ENCODE measurements around the genes TPH1, SAA4 and CSRP3.

DNA sequence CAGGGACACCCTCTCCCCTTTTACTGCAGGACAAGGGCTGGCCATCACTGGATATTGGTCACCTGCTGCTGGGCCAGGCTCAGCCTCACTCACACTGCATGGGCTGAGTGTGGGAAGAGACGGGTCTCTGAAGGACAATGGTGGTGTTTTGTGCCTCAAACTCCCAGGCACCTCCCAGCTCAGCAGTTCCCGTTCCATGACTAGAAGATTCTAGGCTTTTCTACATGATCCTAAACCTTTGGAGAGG, 27.4 kb downstream of the KCNC1 start:
- RRBS = no CpG with 5 or more reads among the region's 2 CpGs
CAGE:
- cytosol, long polyA plus RNA = no peak
- long polyA plus RNA = no peak
- nucleus, long polyA plus RNA = no peak

- RRBS = 4% methylated on average over 19 of the region's 32 CpGs
CAGE:
- cytosol, long polyA plus RNA = no peak
- long polyA plus RNA = no peak
- nucleus, long polyA plus RNA = no peak
These were observed at the start of gene TPH1 for GRCh38 chr11:18046175-18046578. TPH1 (minus strand) TSS chr11:18046269.

DNA sequence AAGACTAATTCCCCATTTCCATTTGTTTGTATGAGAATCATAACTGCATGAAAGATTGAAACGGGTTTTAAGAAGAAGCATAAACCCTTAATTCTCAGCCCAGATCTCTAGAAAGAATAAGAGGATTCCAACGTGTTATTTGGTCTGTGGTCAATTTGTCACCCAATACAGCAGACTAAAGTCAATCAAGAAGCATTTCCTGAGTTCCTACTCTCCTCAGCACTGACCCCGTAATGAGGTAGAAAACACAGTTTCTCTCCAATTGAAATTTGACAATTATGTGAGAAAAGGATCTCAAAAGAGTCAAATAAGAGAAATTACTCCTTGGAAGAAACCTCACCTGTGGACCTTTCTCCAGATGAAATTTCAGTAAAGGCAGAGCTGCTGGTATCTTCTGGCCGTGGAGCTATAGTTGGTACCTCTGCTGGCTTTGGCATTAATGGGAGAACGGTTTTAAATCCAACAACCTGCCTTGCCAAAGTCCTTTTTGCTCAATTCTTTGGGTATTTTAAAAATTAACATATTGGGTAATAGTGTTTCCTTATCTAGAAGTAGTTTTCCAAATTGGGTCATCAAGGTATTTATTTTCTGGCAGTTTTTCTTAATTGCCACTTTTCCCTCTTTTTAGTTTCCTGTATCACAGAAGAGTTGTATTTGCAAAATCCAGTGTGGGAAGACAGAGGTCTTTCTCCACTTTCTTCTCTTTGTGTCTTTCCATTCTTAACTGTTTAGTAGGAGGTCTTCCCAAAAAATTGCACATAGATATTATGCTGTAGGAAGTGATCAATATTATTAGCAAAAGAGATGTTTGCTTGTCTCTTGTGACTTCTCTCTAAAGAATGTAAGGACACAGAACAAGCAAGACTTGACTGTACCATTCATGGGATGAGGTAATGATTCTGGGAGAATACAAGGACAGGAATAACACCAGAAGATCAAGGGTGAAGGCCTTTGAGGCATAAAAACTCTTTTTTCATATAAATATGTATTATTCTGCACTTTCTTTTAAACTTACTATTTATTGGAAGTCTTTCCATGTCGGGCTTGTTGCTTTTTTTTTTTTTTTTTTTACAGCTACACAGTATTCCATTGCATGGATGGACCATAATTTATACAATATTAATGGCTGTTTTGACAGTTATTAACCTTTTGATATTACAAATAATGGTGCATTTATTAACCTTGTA, at the start of gene SAA4:
TSS of gene SAA4 (minus strand) at position 426 of the 1,187 bp plus-strand sequence.
- RRBS = no CpG with 5 or more reads among the region's 6 CpGs
CAGE:
- cytosol, long polyA plus RNA = no peak
- long polyA plus RNA = no peak
- nucleus, long polyA plus RNA = no peak

GRCh38 chr11:18320097-18320491, 1.8 kb downstream of the HPS5 start:
- RRBS = no CpG with 5 or more reads among the region's 1 CpG
CAGE:
- cytosol, long polyA plus RNA = no peak
- long polyA plus RNA = no peak
- nucleus, long polyA plus RNA = no peak

GRCh38 chr11:18707515-18708096, 9.0 kb downstream of the TMEM86A start:
- RRBS = no CpG with 5 or more reads among the region's 12 CpGs
CAGE:
- cytosol, long polyA plus RNA = no peak
- long polyA plus RNA = no peak
- nucleus, long polyA plus RNA = no peak

- RRBS = 11% methylated on average over 20 of the region's 46 CpGs
CAGE:
- cytosol, long polyA plus RNA = no peak
- long polyA plus RNA = no peak
- nucleus, long polyA plus RNA = no peak
These were observed 4.3 kb downstream of the IGSF22 start for GRCh38 chr11:18721423-18722258.

- RRBS = no CpG with 5 or more reads among the region's 2 CpGs
CAGE:
- cytosol, long polyA plus RNA = no peak
- long polyA plus RNA = no peak
- nucleus, long polyA plus RNA = no peak
These were observed 7.8 kb downstream of the CSRP3 start for GRCh38 chr11:19193860-19194407.

DNA sequence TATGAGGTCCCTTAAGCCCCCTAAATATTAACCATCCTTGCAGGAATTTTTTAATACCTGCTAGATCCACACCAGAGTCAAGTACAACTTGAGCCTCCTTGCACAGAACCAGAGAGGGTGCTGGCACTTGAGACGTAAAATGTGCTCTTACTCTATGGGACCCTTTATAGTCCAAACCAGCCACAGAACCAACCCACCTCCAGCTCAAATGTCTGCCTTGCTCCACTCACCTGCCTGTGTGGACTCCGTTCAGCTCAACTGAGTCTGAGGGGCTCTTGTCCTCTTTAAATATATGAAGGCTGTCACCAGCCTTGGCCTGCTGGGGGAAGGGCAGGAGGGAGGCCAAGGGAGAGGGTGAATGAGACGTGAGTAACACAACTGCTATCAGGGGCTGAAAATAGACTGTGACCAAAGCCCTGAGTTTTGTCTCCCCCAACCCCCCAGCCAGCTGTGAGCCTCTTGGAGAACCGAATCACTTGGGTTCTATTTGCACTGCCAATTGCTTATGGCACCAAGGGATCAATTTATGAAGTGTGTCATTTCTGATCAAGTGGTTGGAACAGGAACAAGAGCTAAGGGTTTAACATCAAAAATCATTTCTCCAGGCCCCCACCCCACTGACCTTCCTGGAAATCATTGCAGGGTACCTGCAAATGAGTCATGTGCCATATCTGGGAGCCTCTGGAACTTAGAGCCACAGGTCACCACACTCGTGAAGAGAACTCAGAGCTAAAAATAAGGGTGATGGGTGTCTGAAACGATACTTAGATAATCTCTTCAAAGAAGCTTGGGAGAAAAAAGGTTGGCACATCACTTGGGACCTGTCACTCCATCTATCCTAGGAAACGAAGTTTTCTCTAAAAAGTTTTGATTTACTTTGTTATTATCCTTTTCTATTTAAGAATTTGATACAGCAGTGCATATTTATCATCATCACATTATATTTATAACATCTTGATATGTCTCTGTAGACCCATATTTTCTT, at the start of gene CSRP3:
TSS of gene CSRP3 (minus strand) at position 260 of the 985 bp plus-strand sequence.
- RRBS = no CpG with 5 or more reads among the region's 7 CpGs
CAGE:
- cytosol, long polyA plus RNA = no peak
- long polyA plus RNA = no peak
- nucleus, long polyA plus RNA = no peak

- RRBS = no CpG with 5 or more reads among the region's 17 CpGs
CAGE:
- cytosol, long polyA plus RNA = no peak
- long polyA plus RNA = no peak
- nucleus, long polyA plus RNA = no peak
These were observed 6.1 kb downstream of the E2F8 start for GRCh38 chr11:19234464-19235254.

- RRBS = no CpG with 5 or more reads among the region's 6 CpGs
CAGE:
- cytosol, long polyA plus RNA = no peak
- long polyA plus RNA = no peak
- nucleus, long polyA plus RNA = no peak
These were observed 128.3 kb upstream of the E2F8 start for GRCh38 chr11:19368826-19369580.

DNA sequence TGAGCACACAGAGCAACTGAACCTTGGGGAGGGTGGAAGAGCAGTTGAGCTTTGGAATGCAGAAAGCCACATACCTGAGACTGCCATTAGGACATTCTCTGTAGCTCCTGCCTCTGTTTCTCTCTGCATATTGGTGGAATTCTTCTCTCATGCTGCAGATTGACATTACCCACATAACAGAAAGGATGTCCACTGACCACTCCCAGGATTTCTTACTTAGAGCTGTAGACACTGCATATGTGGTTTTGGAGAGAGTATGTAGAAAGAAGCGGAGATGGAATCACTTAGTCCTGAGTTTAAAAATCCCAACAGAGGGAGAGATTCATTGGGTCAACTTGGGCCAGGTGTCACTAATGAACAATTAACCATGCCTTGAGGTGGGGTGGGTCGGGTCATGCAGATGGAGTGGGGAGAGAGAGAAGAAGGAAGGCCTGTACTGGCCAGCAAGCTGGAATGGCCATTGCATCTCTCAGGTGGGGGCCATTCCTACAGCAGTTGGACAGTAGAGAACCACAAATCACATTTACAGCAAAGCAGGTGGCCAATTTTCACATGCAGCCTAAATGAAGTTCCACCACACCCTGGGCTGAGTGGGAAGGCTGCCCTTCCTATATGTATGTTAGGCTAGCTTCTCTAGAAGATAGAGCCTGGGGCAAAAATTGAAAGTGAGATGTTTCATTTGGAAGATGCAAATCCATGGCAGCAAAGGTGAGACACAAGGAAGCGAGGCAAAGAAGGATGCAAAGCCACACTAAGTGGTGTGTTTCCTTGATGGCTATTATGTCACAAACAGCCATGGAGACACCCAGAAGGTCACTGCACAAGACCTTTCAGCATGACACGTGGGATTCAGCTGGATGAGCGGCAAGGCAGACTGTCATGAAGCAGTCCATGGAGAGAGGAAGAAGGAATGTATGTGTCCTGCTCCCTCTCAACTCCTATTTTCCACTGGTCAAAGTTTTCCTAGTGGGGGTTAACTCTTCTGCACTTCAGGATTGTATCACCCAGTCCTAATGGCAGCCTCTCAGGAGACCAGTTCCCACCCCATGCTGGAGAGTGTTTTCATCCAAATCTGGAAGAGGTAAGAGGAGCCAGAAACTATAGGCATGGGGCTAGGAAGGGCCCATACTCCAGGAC, 207.1 kb upstream of the NAV2 start:
- RRBS = no CpG with 5 or more reads among the region's 5 CpGs
CAGE:
- cytosol, long polyA plus RNA = no peak
- long polyA plus RNA = no peak
- nucleus, long polyA plus RNA = no peak

DNA sequence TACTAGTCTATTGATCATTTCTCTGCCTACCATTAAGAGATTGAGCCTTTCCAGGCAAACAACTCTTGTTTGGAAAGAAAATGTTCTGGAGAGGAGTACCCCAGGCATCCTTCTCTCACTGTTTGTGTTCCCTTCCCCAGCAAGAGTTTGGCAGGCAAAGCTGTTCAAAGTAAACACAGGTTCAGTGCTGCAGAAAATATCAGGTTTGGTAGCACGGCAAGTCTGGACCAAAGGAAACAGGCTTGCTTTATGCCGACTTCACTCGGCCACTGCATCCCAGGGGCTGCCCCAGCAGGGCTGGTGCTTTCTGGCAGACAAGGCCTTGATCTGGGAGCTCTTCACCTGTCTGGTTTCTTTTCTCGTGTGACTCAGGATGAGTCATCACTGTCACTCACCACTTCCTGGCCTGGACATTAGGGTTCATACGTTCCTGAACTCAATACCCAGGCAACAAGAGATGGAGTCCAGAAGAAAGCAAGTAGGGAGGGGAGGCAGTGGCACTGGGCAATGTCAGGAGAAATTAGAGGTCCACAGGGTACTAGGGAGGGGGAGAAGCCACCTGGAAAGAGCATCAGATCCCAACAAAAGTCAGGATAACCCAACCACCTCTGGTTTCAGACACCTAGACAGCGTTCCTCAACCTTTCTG, 52.5 kb upstream of the NAV2 start:
- RRBS = no CpG with 5 or more reads among the region's 6 CpGs
CAGE:
- cytosol, long polyA plus RNA = no peak
- long polyA plus RNA = no peak
- nucleus, long polyA plus RNA = no peak

DNA sequence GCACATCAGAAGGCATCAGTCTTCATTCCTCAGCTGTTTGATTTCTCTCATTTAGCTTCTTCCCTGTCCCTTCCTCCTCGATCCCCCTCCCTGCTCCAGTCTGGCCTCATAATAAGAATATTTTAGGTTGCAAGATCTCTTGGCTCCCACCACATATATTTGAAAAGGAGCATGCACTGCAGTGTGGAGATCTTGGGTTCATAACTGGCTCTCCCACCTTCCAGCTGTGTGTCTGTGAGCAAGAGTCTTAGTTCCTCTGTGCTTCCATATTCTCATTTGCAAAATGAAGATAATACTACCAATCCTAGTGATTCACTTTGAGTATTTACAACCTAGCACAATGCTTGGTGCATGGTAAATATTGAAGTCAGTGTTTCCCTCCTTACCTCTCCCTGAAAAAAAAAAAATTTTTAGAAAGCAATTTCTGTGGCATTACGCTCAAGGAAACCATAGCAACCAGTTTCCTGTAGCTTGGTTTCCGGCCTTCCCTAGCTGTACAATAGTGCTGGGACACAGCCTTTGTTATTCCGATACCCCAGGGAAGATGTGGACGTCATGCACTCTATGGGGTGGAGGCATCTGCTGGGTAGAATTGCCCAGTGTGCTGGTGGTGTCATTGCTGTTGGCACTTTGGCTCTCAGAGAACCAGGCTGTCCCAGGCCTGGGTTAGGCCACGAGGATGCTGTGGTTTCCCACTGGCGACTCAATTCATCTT, 36.4 kb upstream of the NAV2 start:
- RRBS = no CpG with 5 or more reads among the region's 7 CpGs
CAGE:
- cytosol, long polyA plus RNA = no peak
- long polyA plus RNA = no peak
- nucleus, long polyA plus RNA = no peak

GRCh38 chr11:19680117-19680840, 32.4 kb upstream of the NAV2 start:
- RRBS = no CpG with 5 or more reads among the region's 13 CpGs
CAGE:
- cytosol, long polyA plus RNA = no peak
- long polyA plus RNA = no peak
- nucleus, long polyA plus RNA = no peak

GRCh38 chr11:19919172-19919659, 206.6 kb downstream of the NAV2 start:
- RRBS = no CpG with 5 or more reads among the region's 7 CpGs
CAGE:
- cytosol, long polyA plus RNA = no peak
- long polyA plus RNA = no peak
- nucleus, long polyA plus RNA = no peak

DNA sequence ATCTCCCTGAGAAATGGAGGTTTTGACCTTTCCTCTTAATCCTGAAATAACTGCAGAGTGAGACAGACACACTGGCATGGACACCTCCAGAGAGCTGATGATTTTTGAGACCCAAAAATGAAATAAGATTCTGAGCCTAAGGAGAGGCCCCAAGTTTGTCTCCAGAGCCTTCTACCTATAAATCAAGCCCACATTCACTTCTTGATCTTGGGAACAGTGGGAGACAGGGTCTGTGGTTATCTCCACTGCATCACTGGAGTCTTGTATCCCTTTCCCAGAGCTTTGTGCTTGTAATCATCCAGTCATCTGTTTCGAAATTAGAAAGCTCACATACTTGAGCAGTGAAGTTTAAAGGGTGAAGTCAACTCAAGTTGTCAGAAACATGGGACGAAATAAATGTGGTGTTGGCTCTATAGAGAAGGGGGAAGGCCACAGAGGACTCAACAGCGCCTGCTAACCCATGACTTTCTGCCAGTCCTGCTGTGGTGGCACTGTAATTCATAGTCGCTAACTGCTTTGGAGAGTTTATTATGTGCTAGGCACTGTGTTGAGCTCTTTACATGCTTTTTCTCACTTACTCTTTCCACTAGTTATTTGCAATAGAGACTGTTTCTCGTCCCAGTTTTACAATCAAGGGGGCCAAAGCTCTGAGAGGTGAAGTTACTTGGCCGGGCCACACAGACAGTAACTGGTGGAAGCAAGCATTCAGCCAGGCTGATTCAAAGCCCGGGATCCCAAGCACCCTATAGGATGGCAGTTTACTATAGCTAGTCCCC, 197.4 kb downstream of the DBX1 start:
- RRBS = 68% methylated on average over 2 of the region's 7 CpGs
CAGE:
- cytosol, long polyA plus RNA = no peak
- long polyA plus RNA = no peak
- nucleus, long polyA plus RNA = no peak

DNA sequence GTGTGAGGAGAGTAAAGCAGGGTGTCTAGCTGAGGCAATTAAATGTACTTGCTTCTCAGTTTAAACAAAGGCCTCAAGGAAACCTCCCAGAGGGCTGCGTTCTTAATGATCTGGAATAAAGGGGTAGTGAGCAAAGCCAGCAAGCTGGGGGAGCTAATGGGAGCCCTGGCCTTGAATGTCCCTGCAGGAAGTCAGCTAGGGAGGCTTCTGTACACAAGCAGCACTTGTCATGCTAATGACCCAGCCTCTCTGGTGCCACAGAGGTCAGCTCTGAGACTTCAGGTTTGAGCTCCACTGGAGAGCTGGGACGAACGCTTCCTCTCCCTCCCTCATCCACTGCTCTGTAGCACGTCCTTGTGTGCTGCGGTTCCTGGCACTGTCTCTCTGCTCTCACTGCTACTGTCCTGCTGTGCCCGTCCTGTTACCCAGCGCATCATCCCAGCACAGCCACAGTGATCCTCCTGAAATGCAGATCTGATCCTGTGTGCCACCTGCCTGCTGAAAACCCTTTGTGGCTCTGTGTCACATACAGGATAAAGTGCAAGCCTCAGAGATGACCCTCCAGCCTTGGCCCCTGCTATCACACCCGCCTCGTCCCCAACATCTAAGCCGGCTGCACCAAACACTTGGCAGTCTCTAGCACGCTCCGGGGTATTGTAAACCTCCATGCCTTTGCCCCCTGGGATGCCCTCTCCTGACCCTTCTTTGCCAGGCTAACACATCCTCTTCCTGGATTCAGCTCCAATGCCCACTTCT, 159.6 kb downstream of the DBX1 start:
- RRBS = no CpG with 5 or more reads among the region's 12 CpGs
CAGE:
- cytosol, long polyA plus RNA = no peak
- long polyA plus RNA = no peak
- nucleus, long polyA plus RNA = no peak

GRCh38 chr11:20011111-20011821, 149.0 kb downstream of the DBX1 start:
- RRBS = no CpG with 5 or more reads among the region's 6 CpGs
CAGE:
- cytosol, long polyA plus RNA = no peak
- long polyA plus RNA = no peak
- nucleus, long polyA plus RNA = no peak

DNA sequence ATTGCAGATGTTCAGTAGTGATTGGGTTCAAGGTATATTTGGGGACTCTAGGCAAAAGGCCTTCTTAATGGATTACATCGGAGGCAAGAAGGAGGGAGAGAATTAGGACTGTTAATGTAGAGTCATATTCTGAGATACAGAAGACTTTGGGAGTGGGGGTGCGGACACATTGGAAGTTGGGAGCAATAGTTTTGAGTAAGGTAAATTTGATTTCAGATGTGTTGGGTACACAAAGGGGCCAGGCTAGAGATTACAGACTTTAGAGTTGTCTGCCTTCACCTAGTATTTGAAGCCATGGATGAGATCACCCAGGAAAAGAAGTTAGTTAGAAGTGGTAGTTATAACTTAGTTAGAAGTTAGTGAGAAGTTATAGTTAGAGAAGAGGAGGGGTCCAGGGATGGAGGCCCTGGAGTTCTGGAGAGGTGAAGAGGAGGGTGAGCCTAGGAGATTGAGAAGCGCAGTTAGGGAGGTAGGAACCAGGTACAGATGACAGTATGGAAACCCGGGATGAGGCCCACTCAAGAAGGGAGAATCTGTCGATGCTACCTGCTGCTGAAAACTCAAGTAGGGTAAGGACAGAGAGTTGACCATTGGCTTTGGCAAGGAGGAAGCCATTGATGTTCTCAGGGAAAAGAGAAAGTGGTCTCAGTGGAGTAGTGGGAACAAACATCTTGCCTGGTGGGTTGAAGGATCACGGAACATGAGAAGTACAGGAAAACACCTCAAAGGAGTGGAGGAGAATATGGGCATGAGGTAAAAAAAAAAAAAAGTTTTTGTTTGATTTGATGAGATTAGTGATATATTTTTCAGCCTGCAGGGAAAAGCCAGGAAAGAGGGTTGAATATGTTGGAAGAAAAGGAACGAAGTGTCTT, 140.8 kb downstream of the DBX1 start:
- RRBS = no CpG with 5 or more reads among the region's 7 CpGs
CAGE:
- cytosol, long polyA plus RNA = no peak
- long polyA plus RNA = no peak
- nucleus, long polyA plus RNA = no peak

GRCh38 chr11:20025725-20026314, 134.5 kb downstream of the DBX1 start:
- RRBS = no CpG with 5 or more reads among the region's 2 CpGs
CAGE:
- cytosol, long polyA plus RNA = no peak
- long polyA plus RNA = no peak
- nucleus, long polyA plus RNA = no peak

All from SK-N-SH (cell line).